Camera-type eye (tissue), 1 donor: Measurements from ENCODE around the genes SLC52A1, DERL2, PITPNM3, TXNDC17 and MED31.

DNA sequence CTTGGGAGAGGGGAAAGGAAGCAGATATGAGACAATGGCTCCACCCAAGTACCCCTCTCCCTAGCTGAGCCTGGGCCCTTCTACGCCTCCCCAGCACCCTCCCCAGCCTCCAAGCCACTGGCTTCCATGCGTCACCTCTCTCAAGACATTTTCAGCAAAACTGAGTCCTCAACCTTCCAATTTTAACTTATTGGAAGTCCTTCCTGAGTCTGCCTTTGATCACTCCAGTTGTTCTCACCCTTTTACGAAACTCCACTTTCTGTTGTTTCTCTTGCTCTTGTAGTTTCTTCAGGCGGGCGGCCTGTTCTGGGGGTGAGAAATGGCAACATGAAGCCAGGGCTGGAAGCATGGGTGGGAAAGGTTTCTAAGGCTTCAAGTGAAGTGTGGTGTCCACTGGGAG is 7.1 kb downstream of the SPAG7 start:
- RAMPAGE, long total RNA, result no peak

DNA sequence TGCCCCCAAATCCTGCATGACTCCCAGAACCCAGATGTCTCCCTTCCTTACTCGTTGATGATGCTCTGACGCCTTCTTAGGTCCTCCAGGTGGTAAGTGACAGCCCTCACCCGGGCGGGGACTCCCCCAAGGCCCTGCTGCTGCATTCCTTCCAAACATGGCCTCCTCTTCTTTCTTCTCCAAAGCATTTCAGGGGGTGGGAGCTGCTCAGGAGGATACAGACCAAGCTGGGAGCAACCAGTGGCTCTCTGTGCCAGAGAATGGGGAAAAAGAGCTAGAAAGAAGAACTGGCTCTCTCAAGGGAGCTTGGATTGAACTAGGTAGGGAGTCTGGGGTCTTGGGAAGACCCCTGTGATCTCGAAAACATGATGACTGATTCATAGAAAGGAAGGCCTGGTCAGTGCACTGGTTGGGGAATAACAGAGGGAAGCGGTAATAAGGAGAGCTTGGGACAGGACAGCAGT is 1.9 kb upstream of the CAMTA2 start:
- RAMPAGE, long total RNA, result no peak

- RAMPAGE, long total RNA, result no peak
Observed at GRCh38 chr17:5004344-5005231, 6.8 kb downstream of the KIF1C start.

DNA sequence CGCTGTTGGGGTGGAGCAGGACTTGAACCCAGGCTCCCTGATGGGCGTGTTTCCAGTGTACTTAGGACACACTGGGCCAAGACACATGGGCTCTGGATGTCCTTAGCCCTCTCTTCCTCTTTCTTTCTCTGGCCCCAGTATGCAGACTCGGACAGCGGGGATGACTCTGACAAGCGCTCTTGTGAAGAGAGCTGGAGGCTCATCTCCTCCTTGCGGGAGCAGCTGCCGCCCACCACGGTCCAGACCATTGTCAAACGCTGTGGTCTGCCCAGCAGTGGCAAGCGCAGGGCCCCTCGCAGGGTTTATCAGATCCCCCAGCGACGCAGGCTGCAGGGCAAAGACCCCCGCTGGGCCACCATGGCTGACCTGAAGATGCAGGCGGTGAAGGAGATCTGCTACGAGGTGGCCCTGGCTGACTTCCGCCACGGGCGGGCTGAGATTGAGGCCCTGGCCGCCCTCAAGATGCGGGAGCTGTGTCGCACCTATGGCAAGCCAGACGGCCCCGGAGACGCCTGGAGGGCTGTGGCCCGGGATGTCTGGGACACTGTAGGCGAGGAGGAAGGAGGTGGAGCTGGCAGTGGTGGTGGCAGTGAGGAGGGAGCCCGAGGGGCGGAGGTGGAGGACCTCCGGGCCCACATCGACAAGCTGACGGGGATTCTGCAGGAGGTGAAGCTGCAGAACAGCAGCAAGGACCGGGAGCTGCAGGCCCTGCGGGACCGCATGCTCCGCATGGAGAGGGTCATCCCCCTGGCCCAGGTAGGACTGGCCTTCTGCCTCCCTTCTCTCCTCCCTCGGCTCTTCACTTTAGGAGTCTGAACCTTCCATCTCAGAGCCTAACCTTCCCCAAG is 13.0 kb downstream of the SLC52A1 start:
- RAMPAGE, long total RNA, result no peak

GRCh38 chr17:5035088-5035601 is at the start of gene SLC52A1:
Gene SLC52A1, minus strand, starts transcription at chr17:5035426.
- RAMPAGE, long total RNA, result no peak

DNA sequence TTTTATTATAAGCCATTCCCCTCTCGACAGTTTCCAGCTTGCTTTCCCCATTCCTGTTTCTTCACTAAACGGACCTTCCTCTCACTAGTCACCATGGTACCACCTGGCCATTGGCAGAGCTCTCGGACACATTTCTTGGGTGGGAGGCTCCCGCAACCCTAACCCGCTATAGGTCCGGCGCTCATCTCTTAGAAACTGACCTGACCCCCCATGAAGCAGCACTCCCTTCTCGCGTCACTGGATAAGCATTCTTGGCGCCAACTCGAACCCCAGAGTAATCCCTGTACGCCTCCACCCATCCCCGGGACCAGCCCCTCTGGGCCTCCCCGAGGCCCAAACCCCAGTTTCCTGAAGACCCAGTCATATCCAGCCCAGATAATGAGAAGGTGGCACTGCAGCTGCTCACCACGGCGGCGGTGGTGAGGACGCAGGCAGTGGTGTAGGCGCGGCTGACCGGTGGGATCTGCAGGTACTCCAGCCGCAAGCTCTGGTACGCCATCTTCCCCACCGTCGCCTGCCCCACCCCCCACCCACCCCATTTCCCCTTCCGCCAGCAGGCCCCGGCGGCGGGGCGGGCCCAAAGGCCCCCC is at the start of gene DERL2:
TSS of gene DERL2 (minus strand) at position 516 of the 590 bp plus-strand sequence.
- RAMPAGE, long total RNA, result start-site peak on the minus strand centred at position 505 of the sequence, 10 bp wide, 28 reads

DNA sequence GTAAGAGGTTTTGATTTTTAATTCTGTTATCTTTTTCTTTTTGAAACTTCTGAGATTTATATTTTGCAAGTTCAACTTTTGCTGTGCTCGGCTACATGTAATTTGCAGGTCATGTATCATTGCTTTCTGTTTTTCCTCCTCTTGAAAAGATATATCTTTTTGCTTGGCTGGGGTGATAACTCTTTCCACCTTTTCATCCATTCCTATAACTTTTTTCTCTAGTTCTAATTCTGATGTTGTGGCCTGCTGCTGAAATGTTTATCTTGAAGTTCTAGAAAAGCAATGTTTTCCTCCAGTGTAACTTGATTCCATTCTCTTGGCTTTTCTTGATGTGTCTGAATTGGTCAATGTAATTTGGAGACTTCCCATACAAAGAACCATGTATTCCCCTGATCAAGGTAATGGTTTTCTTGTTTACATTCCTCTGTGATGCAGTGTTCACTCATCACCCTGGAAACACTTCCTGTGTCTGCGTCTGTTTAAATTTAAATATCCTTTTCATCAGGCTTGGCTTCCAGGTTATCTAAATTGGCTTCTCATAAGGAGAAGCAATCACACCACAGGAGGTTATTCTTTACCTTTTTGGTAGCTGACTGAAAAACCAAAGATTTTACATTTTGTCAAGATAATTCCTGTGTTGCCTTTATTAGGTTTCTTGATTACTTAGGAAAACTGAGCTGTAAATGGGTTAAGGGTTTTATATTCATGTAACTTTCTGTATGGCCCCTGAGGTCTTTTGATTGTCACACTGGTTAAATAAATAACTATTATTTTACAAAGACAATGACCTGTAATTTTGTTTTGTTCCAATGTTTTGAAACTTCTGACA is 237.3 kb upstream of the WSCD1 start:
- RAMPAGE, long total RNA, result no peak

DNA sequence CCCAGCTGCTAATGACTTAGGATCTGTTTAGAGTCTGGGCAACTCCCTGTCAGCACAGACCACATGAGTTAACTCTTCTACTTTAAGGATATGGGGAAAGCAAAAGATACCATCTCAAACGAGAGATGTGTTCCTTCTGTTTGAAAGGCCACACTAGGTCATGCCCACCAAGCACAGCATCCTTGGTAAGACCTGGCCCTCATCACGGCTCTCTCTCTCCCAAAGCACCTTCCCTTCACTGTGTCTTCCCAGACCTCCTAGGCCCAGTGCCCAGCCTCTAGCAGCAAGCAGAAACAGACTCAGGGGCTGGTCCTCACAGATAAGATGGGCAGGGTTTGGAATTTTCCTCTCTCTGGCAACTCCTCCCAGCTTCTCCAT is 108.5 kb downstream of the WSCD1 start:
- RAMPAGE, long total RNA, result no peak

DNA sequence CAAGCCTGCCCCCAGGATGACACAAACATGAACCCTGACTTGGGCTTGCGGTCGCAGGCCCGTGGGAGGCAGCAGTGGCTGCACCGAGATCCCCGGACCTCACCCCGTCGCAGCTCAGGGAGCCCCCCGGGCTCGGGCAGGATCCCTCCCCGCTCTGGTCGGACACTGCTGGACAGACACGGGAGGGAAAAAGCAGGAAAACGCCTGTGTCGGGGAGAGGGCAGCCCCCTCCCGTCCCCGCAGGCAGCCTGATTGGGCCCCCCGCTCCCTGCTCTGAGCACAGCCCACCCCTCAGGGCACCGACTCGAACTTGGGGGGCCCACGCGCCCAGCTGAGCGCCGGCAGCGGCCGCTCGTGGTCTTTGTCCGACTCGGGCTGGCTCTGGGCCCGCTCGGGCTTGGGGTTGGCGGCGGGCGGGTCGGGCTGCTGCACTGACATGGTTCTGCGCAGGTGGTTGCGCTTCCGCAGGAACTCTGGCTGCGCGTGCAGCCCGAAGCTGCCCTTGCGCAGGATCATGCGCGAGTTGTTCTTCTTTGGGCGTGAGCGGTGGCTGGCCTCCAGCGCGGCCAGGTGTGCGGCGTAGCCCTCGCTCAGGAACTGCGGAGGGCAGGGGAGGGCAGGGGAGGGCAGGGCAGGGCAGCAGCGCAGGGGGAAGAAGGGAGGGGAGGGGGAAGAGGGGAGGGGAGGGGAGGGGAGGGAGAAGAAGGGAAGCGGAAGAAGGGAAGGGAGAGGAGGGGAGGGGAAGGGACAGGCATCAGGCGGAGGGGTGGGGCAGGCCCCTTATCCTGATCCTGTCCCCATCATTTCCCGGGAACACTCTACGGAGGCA is 11.0 kb downstream of the PIMREG start:
- RAMPAGE, long total RNA, result no peak

DNA sequence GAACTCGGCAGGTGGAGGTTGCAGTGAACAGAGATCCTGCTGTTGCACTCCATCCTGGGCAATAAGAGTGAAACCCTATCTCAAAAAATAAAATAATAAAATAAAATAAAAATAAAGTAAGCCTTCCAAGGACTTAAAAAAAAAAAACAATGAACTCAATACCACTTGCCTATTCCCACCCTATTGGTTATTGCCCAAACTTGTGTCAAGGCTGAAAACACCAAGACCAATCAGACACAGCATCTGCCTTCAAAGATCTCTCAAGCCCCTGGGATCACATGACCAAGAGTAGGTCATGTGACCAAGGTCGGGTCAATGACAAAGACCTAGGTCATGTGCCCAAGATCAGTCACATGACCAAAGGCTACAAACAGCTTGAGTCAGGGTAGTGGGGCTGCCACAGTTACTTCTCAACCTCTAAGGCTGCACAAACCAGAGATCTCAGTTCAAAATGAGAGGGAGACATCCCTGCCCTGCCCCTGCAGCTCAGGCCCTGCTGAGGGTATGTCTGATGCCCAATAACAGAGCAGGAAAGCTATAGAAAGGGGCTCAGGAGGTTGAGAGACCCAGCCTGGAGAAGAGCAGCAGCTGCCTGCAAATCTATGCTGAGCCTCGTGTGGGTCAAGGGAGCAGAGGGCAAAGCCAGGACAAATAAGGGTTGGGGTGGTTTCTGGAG is 48.7 kb downstream of the PIMREG start:
- RAMPAGE, long total RNA, result no peak

- RAMPAGE, long total RNA, result no peak
Observed at GRCh38 chr17:6556044-6557022, at the start of gene PITPNM3. Gene PITPNM3, minus strand, starts transcription at chr17:6556555.

GRCh38 chr17:6557023-6557622 is 768 bp upstream of the PITPNM3 start:
- RAMPAGE, long total RNA, result no peak

- RAMPAGE, long total RNA, result no peak
Observed at GRCh38 chr17:6638777-6639400, 1.6 kb downstream of the KIAA0753 start.

GRCh38 chr17:6639401-6639953 is 1.0 kb downstream of the KIAA0753 start:
- RAMPAGE, long total RNA, result no peak

GRCh38 chr17:6640860-6641942 is at the start of gene TXNDC17:
Gene TXNDC17, plus strand, starts transcription at chr17:6641060.
- RAMPAGE, long total RNA, result start-site peak on the plus strand at chr17:6641013-6641054, 213 reads

- RAMPAGE, long total RNA, result start-site peak on the minus strand at chr17:6651561-6651589, 38 reads
Observed at GRCh38 chr17:6651086-6652047, at the start of gene MED31. Gene MED31, minus strand, starts transcription at chr17:6651605.

DNA sequence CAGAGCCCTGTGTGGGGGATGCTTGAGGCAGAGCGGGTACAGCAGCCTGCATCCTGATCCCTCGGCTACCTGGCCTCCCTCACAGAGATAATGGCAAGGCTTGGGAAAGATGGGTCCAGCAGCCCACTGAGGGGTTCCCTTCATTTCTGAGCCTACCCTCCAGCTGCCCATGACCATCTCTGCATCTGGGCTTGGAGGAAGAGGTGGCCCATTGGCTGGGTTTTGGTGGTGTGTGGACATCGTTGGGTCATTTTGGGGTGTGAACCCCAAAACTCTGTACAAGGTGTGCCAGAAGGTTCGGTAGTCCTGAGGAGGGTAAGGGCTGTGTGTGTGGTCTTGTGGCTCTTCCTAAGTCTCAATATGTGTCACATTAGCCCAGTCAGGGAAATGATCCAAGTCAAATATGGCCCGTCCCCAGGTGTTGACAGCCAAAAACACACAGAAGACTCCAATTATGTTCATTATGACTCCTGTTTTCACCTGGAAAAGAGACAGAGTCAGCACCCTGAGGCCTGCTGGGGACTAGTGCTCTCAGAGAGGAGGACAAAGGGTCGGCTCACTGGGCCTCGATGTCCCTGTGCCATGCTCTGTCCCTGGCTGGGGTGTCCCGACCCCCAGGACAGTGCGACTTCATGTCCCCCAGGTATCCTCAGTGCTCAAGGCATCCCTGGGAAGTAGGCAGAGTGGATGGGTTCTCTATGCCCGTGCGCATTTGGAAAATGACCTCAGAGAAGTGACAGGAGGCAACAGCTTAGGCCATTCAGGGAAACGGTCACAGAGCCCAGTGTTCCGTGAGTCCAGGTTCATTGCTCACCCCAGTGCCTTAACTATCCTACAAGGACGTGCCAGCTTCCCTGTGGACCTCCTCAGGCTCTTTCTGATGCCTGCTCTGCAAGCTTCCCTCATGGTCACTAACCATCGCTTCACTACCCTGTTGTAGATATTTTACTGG is 27.0 kb downstream of the SLC13A5 start:
- RAMPAGE, long total RNA, result no peak

DNA sequence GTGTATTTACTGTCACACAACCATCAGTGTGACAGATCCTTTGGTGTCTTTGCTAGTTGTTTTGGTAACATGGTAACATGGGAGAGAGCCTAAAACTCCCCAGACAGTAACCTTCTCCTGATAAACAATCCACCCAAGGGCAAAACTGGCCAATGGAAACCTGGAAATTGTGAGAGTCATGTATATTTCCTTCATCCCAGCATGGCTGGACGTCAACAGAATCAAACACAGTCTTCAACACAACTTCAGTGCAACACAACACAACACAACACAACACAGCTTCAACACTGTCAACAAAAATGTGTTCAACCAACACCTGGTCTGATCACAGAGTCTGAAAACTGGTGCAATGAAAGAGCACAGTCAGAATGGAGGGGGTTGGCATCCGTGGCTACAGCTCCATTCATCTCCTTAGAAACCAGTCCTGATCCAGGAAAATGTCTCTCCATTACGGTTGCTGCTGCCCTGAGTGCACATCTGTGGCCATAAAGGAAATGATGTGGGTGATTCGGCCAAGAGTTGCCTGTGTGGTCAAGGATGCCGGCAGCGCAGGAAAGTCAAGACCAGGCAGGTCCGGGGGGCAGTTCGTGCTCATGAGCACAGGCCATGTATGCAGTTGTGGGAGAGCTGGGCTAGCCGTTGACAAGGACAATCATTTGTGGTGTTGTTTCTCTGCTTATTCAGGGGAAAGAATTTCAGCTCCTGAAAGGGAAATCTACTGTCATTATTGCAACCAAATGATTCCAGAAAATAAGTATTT is 5.8 kb downstream of the XAF1 start:
- RAMPAGE, long total RNA, result no peak

- RAMPAGE, long total RNA, result no peak
Observed at GRCh38 chr17:7029332-7030088, 6.3 kb upstream of the SLC16A13 start.

GRCh38 chr17:7052047-7052451 is 8.2 kb upstream of the SLC16A11 start:
- RAMPAGE, long total RNA, result no peak